Mammary microvascular endothelial cell (primary cell): Measurements from ENCODE around the gene ZC3H7A.

- RAMPAGE, long total RNA: no peak
Measured at GRCh38 chr16:11155276-11156097, 100.5 kb downstream of the SOCS1 start.

- RAMPAGE, long total RNA: no peak
Measured at GRCh38 chr16:11224061-11224717, 31.8 kb downstream of the SOCS1 start.

DNA sequence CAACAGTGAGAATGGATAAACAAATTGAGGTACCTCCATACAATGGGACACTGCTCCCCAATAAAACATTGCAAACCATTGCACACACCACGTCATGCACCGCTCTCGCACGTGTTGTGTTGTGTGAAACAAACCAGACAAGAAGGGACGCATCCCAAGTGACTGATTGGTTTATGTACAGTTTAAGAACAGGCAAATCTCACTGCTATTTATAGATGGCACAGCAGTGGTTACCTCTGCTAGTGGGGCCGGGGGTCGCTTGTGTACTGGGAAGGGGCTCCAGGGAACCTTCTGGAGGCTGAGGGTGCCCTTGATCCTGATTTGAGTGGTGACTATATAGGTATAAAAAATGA is 16.0 kb upstream of the PRM1 start:
- RAMPAGE, long total RNA: no peak

GRCh38 chr16:11547432-11548219 is 20.6 kb upstream of the ENSG00000188897 start:
- RAMPAGE, long total RNA: no peak

- RAMPAGE, long total RNA: no peak
Measured at GRCh38 chr16:11576567-11577511, 9.9 kb downstream of the LITAF start.

DNA sequence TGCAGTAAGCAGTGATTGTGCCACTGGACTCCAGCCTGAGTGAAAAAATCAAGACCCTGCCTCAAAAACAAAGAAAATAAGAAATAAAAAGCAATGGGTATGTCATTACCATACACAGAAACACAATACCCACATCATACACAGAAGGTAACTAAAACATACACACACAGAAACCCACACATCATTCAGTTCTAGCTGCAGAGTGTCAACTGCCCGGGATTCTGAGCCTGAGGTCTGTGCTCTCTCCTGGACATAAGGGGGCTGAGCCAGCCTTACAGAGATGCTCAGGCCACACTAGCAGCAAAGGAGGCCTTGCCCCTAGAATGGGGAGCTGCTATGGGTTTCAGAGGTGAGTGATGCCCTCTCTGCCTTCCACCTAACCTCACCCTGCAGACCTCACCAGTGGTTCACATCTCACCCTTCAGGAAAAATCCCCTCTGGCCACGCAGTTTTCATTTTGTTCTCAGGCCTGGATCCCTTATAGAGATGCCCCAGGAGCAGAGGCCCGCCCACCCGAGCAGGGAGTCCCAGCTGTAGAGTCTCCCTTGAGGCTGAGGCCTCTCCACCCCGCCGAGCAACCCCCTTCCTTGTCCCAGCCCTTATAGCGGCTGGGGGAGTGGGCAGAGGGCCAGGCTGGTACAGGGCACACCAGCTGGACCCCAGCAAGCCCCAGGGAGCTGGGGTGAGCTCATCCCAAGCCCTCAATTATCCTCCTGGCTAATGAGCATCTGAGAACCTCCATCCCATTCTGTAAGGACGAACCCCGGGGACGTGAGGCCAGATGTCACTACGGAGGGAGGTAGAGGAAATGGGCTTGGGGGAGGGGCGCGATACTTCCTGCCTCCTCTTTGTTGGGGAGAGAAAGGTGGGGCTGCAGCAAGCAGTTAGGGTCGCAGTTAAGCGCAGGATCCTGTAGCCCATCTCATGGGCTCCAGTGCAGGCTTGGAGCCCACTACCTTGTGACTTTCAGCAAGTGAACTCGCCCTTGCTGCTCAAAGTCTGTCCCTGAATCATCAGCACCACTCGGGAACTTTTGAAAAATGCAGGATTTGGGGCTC is 3.3 kb upstream of the SNN start:
- RAMPAGE, long total RNA: no peak

- RAMPAGE, long total RNA: no peak
Measured at GRCh38 chr16:11678431-11679293, 10.4 kb downstream of the SNN start.

DNA sequence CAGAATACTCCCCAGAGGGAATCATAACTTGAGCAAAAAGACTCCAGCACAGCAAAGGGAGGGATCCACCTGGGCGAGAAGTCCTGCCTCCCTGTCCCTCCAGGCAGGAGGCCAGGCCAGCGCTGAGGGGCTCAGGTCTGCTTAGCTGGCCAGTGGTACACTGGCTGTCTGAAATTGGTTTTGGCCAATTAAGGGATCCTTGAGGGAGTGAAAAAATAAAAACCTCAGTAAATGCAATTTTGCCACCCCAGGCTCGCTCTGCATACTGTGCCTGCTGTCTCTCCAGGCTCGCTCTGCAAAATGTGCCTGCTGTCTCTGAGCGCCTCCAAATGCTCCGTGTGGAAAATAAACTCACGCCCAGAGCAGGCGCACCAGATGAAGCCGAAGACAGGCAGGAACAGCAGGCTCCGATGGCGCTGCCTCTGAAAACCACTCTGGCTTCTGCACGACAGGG is 28.9 kb downstream of the SNN start:
- RAMPAGE, long total RNA: no peak

GRCh38 chr16:11739067-11739470 is 3.6 kb downstream of the TXNDC11 start:
- RAMPAGE, long total RNA: no peak

- RAMPAGE, long total RNA: no peak
Measured at GRCh38 chr16:11743470-11744090, 923 bp upstream of the TXNDC11 start.

DNA sequence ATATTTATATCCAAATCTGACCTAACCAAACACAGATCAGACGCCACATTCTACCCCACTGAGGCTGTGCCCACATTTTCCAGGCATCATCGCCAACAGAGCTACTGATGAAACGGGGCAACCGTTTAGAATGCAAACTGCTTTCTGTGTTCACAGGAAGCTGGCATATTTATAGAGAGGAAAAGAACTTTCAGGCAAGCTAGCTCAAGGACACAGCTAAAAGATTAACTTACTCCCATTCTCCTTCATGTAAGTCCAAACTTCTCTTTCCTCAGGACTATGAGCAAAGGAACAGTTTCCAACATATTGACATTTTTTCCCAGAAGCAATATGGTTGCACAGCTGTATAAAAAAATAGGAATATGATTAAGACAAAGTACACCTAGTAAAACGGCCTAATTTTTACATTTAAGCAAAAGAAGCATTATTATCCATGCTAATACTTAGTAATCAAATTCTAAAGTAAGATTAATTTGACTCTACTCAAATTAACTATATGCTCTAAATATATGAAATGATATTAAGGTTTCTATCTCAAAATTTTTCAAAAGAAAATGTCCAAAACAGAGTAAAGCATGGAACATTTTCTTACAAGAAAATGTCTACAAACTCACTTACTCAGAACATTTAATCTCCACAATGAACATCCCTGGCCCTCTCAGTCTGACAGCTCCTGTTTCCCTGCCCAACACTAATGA is 15.7 kb upstream of the TXNDC11 start:
- RAMPAGE, long total RNA: no peak

DNA sequence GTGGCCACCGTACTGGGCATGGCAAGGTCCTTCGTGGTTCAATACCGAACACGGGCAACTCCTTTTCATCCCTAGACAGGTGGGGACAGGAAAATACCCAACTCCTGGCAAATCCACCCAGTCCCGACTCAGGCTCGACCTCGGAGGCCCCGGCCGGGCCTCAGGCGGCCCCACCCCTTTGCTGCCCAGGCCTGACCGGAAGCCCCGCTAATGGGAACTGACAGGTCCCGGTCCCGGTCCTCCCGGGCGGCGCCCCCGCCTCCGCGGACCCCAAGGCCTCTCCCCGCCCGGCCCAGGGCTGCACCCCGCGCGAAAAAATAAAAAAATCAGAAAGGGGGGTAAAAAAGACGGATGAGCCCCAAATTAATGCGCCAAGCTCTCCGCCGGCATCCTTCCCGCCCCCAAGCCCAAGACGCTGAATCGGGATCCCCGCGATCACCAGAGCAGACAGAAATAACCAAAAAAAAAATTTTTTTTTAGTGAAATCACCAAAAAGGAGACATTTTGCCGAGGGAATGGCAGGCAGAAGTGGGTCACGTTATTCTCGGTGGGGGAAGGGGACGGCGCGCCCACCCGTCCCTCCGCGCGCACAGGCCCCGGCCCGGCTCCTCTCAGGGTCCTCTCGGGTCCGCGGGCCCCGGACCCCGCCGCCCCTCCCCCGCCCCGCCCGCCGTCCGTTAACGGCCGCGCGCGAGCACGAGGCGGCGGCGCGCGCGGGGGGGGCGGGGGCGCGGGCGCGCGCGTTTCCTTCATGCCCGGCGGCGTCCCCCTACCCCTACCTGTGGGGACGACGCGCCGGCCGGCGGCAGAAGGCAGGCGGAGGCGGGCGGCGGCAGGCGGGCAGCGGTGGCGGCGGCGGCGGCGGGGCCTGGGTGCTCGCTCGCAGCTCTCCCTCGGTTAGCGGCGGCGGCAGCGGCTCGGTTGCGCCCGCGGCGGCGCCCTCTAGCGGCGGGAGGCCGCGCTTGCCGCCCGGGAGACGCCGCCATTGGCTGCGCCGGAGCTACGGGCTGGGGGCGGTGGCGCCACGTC is at the start of gene ZC3H7A:
ZC3H7A (minus strand) TSS at position 914 of the 1,029 bp plus-strand sequence.
- RAMPAGE, long total RNA: no peak

DNA sequence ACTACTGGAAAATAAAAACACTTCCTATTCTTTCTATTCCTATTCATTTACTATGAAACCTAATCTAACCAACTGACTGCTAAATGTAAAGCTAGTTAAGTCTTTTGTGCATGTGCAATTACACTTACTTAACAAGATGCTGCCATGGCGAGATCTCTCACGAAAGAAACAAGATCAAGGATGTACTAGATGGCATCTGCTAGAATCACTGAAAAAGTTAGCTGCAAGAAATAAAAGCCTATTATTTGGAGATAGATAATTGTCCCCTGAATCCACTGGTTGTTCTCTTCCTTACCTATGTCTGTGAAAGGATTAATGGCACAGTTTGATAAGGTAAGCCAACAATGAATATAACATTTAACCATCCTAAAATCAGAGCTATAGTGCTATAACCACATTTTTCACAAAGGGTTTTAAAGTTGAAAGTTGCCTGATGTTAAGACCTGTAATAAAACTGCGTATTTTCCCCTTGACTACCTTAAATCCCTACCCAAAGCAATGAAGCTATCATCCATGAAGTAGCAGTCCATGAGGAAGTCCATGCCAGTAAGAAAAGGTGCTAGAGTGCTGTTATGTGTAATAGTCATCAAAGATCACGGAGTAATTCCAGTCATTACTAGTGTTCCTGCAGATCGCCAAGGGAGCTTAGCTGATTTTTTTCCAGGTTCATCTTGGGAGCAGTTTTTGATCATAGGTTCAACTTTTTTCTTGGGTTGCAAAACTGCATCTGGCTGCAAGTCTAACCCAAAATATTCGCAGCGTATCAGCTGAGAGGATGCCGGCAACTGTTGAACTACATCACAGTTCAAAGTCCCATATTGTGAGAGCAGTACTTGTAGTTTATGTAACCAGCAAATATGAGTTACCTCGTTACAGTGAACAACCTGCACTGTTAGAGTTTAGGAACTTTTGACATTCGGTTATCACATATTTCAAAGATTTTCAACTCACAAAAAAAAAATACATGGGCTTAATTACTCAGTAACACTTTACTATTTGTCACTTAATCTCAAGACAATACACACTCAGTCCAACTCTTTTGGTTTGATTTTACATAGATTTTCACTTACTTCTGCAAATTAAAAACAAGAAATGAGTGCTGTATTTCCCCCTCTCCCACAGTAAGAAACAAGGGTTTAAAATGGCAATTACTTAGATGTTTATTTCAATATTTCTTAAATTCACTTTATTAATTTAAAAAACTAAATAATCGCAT is 18.2 kb upstream of the RSL1D1 start:
- RAMPAGE, long total RNA: no peak

- RAMPAGE, long total RNA: no peak
Measured at GRCh38 chr16:12170255-12170852, 193.8 kb downstream of the SNX29 start.

- RAMPAGE, long total RNA: no peak
Measured at GRCh38 chr16:12212134-12212715, 235.7 kb downstream of the SNX29 start.

GRCh38 chr16:12260596-12261115 is 284.1 kb downstream of the SNX29 start:
- RAMPAGE, long total RNA: no peak

DNA sequence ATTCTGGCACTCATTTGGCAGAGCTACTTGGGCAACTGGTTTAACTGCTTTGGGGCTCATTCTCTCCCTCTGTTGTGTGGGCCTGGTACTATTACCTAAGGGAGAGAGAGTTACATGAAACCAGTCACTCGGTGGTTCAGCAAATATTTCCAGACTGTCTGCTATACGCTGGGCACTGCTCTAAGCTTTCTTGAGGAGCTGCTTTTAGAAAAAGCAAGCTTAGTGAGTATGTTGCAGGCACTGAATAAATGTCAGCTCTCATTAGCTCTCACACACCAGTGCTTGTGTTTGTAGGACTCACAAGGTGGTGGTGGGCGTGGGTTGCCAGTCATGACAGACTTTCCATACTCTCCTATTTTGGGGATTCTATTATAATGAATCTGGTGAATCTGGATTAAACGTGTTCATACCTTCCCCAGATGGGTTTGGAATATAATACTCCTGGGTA is 1.7 kb upstream of the SHISA9 start:
- RAMPAGE, long total RNA: no peak

- RAMPAGE, long total RNA: no peak
Measured at GRCh38 chr16:13920552-13921093, 669 bp downstream of the ERCC4 start.

DNA sequence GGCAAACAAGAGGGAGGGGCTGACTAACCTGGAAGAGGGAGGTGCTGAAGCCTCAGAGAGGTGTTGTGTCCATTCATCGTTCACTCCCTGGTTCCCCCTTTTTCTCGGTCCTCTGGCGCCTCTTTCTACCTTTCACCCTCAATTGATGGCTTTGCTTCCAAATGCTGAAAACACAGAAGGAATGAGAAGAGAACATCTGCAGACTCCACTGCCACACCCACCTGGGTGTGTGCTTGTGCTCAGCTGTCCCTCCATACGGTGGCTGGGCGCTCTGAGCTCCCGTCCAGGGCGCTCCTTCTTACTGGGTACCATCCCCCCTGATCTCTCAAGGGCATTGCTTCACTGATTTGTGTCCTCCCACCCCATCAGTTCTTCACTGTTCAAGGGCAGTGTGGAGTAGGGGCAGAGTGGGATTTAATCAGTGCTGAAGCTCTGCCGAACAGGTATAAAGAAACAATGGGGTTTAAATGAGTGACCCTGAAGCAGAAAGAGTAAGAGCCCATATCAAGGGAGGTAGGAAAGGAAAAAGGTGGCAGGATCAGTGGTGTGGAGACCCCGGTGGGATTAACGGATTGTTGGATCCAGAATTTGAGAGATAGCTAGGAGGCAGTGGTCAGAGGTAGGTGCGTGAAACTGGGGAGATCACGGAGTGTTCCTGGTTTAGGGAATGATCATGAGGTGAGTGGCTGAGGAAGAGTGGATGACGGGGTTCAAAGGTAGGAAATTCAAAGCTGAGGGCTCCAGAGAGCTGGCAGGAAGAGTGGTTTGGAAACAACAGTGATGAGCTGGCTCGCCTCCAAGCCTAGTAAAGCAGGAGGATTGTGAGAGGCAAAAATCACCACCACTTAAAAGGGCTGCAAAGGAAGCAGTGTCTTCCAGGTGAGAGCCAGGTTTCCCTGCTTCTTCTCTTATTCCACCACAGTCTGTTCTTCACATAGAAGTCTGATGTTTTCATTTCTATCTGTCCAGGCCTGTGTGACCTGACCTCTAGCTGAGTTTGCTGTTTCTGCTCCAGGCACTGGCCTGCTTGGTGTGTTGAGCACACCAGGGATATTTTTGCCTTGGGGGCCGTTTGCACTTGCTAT is 40.9 kb downstream of the MRTFB start:
- RAMPAGE, long total RNA: no peak

DNA sequence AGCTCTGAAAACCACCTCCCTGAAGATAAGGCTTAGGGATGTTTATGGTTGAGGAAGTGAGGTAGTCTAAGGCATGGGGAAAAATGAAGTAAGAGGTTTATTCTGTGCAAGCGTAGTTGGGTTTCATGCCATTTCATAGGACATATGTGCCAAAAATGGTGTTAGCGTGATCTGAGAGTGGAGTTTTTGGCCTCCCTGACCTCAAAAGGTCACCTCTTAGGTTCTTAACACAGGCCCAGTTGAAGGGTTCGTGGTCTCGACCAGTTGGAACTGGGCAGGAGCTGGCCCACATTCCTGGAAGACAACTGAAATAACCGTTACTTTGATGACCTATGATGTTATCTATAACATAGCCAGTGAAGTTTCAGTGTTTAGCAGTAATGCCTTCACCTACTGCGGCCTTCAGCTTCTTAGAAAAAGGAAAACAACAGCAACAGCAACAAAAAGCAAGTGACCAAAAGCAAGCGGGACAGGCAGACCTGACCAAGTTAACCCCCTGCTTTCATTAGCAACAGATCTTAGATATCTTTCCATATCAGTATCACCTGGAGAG is 57.1 kb downstream of the MRTFB start:
- RAMPAGE, long total RNA: no peak